Cardiac atrium fibroblast (primary cell): ENCODE measurements around the genes HDHD5, TSSK2 and GSC2.

- RAMPAGE, long total RNA = no peak
Observed at GRCh38 chr22:11629610-11630731, 3898.0 kb upstream of the OR11H1 start.

DNA sequence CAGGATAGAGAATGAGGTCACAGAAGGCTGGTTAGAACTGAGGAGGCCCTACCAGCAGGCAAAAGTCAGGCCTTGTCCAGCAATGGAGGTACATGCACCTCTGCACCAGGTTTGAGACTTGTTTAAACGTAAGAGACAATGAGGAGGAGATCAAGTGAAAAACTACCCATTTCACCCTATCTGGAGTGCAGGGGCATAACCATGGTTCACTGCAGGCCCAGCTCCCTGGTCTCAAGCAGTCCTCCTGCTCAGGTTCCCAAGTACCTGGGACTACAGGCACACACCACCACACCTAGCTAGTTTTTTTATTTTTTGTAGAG, 217 bp upstream of the CCT8L2 start:
- RAMPAGE, long total RNA = no peak

GRCh38 chr22:16609959-16610544, 17.4 kb upstream of the CCT8L2 start:
- RAMPAGE, long total RNA = no peak

- RAMPAGE, long total RNA = no peak
Observed at GRCh38 chr22:17113572-17113957, 7.6 kb downstream of the TMEM121B start.

GRCh38 chr22:17158322-17159305, at the start of gene HDHD5:
TSS of gene HDHD5 (minus strand) at chr22:17159277.
- RAMPAGE, long total RNA = no peak

DNA sequence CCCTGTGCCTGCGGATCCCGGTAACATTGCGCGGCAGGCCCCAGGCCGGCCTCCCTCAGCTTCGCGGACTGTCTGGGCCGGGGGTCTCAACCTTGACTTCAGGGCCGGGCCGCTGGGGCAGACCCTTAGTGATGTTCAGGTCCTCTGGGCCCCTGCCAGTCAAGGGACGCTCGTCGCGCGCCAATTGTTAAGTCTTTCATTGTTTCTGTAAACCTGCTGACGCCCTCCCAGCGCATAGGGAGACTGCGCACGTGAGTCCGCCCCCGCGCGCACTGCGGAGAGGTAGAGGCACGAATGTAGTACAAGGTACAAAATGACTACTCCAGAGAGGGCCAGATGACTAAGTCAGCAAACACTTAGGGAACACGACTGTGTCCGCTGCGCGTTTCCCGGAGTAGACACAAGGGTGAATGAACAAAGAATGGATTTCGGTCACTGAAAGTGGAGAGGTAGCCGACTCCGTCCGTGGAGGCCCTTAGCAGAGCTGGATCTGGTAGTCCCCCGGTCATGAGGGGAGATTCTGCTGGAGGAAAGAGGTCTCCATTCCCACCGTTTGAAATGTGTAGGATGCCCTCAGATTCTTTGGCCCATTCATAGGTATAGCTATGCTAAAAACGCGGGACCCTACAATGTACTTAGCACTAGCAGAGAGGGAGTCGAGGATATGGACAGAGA, 592 bp upstream of the HDHD5 start:
- RAMPAGE, long total RNA = no peak

DNA sequence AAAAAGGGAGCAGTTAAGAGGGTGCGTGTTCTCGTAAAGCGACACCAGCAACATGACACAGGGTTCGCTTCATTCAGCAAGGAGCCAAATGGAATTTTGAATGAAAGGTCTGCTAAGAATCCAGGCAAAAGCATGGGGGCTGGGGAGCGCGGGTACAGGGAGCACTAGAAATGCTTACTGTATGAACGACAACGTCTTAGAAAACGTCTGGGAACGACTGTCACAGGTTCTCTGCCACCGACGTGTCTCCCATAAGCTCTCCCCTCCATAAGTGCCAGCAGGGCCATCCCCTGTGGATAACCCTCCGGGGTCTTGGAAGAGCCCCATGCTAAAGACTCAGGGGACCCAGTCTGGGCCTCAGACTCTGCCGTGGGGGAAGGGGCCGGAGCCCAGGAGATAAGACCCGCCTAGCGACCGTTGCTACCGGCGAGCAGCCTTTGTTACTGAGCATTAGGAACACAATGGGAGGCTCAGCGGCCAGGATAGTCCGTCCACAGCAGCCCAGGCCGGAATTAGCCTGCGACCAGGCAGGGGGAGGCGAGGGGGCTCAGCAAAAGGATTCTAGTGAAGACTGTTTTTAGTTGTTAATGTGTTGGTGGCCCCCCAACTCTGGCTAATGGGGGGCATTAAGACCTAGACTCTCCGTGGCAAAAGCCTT, 20.7 kb downstream of the ADA2 start:
- RAMPAGE, long total RNA = no peak

DNA sequence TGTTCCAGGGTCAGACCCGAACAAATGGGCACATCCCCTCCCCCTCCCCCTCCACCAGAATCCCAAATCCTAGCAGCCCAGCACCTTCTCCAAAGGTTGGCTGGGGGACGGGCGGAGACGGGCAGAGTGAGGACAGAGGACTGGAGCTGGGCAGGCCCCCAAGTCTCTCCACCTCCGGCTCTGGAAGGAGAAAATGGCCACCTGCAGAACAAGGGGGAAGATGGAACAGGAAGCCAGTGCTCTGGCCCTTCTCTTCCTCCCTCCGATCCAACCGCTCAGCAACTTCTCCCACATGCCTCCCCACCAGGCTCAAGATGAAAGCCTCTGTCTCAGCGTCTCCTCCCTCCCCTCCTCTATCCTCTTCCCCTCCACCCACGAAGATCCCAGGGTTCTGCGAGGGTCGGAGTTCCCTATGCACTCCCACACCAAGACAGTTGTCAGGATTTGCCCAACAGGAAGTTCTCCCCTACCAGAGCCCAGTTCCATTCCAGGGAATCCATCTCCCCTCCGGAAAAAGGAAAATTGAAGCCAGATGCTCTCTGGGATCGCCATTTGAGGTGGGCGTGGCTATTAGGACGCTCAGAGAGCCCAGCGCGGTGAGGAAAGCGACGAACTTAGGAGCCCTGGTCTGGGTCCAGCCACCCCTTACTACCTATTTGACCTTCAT, 20.0 kb downstream of the ADA2 start:
- RAMPAGE, long total RNA = no peak

DNA sequence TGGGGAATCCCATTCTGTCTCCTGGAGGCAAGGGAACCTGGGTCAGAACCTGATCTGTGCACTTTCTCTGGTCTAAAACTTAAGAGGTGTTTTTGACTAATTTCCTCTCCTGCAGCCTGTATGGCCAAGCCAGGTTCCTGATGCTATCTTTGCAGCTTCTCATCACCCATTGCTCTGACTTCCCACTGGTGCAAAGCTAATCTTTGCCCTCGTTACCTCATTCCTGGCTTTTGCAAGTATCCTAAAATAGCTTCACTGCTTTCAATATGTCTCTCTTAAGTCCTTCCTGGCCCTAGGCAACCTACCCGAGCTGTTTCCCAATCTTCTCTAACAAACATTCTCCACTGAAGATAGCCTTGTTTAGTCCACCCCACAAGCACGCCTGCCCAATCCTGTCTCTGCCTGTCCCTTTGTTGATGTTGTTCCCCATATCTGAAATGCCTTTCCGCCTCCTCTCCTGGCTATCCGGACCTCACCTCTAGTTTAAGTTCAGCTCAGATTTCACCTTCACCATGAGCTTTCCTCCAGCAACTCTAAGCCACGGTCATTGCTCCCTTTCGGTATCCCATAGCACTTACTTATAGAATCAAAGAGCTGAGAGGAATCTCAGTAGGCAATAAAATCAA, 30.1 kb upstream of the CECR2 start:
- RAMPAGE, long total RNA = no peak

GRCh38 chr22:17436884-17437448, 67.7 kb downstream of the CECR2 start:
- RAMPAGE, long total RNA = no peak

DNA sequence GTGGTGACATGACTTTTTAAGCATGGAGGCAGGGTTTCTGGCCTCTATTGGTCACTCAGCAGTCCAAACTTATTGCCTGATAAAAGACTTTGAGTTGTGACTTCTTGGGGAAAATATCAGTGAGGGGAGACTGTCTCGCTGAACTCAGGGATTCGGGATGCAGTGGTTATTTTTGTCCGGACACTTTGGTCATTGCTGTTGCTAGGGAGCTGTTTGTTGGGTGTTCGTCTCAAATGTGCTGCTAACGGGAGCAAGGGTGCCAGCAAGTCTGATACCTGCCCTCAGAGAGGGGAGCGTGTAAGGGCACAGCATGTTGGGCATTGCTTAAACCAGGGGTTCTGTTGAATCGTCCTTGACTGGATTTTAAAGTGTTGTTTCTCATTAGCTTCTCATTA, 49.3 kb upstream of the SLC25A18 start:
- RAMPAGE, long total RNA = no peak

GRCh38 chr22:17590753-17591563, 27.7 kb downstream of the SLC25A18 start:
- RAMPAGE, long total RNA = no peak

DNA sequence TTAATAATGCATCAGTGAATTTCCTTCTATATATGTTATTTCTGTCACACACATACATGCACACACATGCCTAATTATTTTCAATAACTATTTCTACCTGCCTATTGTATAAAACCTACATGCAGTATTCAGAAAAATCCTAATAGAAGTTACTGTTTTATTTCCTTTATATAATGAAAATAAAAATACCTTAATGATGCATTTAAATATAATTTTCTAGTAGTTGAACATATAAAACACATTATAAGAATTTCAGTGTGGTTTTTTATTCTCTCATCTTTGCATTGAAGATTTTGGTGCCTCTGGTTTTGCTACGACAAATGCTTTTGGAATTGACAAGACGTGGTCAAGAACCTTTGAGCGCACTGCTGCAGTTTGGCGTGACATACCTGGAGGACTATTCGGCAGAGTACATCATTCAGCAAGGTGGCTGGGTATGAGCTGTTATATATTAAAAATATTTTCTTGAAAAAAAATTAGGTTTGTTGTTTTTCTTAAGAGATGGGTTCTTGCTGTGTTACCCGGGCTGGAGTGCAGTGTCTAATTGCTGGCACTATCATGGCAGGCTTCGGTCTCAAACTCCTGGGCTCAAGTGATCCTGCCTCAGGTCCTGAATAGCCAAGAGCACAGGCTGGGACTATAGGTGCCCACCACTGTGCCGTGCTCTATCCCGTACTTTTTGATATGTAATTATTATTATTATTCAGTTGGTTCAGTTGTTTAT, 63.6 kb downstream of the BCL2L13 start:
- RAMPAGE, long total RNA = no peak

- RAMPAGE, long total RNA = no peak
Observed at GRCh38 chr22:17763895-17764700, 10.2 kb downstream of the BID start.

GRCh38 chr22:18057480-18058104, 20.2 kb upstream of the PEX26 start:
- RAMPAGE, long total RNA = no peak

DNA sequence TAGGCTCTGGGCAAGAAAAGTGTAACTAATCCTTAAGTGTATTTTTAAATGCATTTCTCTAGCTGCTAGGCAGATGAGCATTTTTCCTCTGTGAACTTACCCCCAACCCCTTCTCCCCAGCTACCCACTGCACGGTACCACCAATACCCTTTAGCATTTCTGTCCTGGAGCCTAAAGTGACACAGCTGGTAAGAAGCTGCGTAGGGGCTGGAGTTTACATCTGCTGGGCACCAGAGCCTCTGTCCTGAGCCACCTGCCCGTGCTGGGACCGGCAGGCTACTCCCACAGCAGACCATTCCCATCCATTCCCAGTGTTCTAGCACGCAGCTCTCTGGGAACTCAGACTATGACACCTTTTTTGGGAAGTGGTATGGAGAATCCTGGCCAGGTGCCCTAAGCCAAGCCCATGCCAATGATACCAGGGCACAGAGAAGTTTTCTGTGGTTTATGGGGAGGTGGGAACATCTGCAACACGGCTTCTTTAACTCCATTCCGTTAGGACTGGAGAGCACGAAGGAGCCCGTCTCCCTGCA, 2.5 kb downstream of the TUBA8 start:
- RAMPAGE, long total RNA = no peak

- RAMPAGE, long total RNA = no peak
Observed at GRCh38 chr22:18157311-18157715, 7.3 kb downstream of the USP18 start.

DNA sequence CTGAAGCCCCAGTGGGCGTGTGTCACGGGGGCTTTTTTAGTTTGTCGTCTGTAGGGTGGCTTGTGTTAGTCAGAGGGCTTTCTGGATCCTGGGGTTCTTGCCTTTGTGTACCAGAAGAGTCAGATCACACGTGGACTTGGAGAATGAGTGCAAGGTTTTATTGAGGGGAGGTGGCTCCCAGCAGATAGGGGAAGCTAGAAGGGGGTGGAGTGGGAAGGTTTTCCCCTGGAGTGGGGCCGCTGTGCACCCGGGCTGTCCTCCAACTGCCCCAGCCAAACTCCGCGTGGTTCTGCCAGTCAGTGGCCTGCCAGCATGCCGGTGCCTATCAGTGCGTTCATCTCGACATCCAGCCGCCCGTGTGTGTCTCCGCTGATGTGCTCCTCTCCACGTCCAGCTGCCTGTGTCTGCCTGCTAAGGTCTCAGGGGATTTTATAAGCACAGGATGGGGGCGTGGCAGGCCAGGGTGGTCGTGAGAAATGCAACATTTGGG, 16.9 kb upstream of the PRODH start:
- RAMPAGE, long total RNA = no peak

DNA sequence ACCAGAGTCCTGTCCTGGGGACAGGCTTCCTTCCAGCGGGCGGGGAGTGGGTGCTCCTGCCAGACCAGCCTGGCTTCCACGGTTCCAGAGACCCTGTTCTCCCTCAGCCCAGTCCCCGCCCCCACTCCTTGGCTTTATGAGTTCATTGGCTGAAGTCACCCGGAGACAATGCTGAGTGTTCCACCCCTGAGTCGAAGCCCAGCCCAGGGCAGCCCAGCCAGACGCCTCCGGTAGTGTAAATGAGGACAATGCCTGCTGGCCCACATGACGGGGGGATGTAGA, at the start of gene TSSK2:
Gene TSSK2 (plus strand): TSS at position 220 of the 282 bp plus-strand sequence.
- RAMPAGE, long total RNA = no peak

DNA sequence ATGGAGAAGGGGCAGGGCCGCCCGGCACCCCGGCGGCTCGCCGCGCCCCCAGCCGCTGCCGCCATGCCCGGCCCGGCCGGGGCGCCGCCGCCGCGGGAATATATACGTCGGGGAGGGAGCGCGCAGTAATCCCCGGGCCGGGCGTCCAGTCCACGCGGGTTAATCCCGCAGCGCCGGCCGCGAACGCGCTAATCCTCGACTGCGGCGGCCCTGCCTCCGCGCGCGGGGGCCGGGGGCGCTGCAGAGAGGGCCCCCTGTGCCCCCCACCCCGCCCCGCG, at the start of gene GSC2:
Gene GSC2 (minus strand): TSS at position 74 of the 278 bp plus-strand sequence.
- RAMPAGE, long total RNA = no peak